HT-29 (cell line): ENCODE data around the gene GYG1.

- RAMPAGE, long total RNA: no peak
These were observed 34.1 kb downstream of the GRK7 start for GRCh38 chr3:141797085-141798031.

DNA sequence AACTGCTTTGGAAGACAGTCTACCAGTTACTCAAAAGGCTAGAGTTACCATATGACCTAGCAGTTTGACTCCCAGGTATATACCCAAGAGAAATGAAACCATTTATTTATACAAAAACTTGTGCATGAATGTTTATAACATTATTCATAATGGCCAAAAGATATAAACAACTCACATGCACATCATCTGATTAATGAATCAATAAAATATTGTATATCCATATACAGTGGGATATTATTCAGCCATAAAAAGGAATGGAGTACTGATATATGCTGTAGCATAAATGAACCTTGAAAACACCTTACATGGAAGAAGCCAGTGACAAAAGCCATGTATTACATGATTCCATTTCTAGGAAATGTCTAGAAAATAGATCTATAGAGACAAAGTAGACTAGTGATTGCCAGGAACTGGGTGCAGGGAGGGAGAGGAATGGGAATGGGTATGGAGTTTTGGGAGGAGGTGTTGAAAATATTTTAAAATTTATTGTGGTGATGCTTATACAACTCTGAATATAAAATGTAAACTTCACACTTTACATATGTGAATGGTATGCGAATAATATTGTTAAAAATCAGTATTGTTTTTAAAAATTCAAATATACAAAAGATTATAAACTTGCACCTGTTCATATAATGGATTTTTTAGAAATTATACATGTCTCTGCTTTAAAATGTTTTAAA lies 22.4 kb downstream of the ATP1B3 start:
- RAMPAGE, long total RNA: no peak

DNA sequence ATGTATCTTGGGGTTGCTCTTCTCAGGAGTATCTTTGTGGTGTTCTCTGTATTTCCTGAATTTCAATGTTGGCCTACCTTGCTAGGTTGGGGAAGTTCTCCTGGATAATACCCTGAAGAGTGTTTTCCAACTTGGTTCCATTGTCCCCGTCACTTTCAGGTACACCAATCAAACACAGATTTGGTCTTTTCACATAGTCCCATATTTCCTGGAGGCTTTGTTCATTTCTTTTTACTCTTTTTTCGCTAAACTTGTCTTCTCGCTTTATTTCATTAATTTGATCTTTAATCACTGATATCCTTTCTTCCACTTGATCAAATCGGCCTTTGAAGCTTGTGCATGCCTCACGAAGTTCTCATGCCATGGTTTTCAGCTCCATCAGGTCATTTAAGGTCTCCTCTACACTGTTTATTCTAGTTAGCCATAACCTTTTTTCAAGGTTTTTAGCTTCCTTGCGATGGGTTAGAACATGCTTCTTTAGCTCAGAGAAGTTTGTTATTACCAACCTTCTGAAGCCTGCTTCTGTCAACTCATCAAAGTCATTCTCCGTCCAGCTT lies 9.4 kb downstream of the TFDP2 start:
- RAMPAGE, long total RNA: no peak

DNA sequence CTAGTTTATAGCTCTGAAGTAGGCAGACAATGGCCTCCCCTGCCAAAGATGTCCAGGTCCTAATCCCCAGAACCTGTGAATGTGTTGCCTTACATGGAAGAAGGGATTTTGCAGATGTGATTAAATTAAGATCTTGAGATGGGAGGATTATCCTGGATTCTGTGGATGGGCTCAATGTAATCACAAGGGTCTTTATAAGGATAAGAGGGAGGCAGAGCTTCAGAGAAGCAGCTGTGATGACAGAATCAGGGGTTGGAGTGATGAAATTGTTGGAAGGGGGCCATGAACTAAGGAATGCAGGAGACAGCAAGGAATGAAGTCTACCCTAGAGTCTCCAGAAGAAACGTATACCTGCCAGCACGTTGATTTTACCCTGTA lies 14.0 kb upstream of the GK5 start:
- RAMPAGE, long total RNA: no peak

DNA sequence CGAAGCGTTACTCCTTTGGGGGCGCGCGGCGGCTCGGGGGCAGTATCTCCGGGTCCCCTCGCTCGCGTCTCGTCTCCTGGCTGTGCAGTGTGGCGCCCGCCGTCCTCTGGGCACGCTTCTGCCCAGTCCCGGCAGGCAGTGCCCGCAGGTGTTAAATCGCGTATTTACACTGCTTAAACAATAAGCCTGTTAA lies 268 bp downstream of the PLS1 start:
- RAMPAGE, long total RNA: no peak

- RAMPAGE, long total RNA: no peak
These were observed 374 bp upstream of the U2SURP start for GRCh38 chr3:143000881-143001510.

GRCh38 chr3:143081886-143082935 lies 37.4 kb upstream of the CHST2 start:
- RAMPAGE, long total RNA: no peak

- RAMPAGE, long total RNA: no peak
These were observed 627 bp upstream of the CHST2 start for GRCh38 chr3:143118778-143119510.

DNA sequence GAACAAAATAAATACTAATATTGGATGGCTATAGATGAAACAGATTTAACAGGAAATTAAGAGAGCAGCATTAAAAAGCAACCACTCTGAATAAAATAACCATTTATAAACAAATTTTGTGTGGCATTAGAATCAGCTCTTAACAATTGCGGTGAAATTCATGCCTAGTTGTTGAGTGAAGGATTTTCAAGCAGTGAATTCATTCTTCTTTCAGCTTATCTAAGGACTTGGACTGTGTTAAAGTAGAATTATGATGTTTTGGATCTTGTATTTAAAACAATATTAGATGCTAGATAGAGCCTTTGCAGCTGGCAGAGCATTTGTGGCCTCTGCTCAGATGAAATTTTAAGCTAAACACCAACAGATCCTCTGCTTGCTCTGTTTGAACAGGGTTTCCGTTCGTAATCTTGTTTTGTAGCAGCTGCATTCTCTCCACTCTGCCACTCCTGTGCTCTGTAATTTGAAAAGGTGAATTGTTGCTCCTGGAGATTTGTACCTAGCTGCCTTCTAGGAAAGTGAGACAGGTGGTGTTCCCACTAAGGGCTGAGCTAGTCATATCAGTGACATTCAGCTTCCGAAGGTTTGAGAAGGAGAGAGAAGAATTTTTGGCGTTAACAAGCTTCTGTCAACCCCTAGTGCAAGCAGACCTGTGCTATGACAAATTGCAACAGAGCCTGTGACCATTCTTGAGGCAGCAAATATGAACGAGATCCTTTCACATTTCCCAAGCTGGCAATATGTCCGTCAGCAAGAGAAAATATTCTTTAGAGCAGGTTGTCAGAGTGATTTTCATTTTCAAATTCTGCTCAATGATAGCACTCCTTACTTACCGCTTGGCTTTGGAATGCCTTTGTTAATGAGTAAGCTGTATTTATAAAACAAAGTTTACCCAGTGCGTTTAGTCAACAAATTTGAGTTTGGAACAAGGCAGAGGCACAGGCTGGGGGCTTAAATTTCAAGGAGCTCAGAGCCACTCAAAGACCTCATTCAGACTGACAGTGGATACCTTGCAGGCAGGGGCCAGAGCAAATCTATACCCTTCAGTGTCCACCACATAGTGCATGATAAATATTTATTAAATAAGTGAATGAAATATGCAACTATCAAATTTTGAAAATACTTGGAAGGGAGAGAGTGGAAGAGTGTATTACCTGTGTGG lies 5.3 kb downstream of the CHST2 start:
- RAMPAGE, long total RNA: no peak

- RAMPAGE, long total RNA: no peak
These were observed 330.2 kb downstream of the SLC9A9 start for GRCh38 chr3:143517997-143518510.

GRCh38 chr3:143786204-143787298 lies 61.7 kb downstream of the SLC9A9 start:
- RAMPAGE, long total RNA: no peak

DNA sequence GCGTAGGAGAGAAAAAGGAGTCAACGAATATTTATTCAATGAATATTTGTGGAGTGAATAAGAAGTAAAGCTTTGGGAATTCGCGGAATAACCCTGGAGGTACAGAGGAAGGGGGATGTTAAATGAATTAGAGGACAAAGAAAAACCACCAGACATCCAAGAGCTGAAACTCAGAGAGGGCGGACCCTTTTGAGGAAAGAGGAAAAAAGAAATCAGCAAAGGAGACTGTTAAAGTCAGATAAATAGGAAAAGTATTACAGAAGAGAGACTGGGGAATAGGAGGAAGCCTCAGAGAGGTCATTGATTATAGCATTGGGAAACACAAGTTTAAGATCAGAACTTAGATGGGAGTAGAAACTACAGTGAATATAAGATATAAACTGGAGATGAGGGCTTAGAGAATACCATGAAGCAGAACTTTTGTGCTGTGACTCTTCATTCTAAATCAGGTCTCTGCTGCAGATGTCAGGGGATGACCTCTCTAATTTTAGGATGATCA lies 4.6 kb upstream of the PLOD2 start:
- RAMPAGE, long total RNA: no peak

DNA sequence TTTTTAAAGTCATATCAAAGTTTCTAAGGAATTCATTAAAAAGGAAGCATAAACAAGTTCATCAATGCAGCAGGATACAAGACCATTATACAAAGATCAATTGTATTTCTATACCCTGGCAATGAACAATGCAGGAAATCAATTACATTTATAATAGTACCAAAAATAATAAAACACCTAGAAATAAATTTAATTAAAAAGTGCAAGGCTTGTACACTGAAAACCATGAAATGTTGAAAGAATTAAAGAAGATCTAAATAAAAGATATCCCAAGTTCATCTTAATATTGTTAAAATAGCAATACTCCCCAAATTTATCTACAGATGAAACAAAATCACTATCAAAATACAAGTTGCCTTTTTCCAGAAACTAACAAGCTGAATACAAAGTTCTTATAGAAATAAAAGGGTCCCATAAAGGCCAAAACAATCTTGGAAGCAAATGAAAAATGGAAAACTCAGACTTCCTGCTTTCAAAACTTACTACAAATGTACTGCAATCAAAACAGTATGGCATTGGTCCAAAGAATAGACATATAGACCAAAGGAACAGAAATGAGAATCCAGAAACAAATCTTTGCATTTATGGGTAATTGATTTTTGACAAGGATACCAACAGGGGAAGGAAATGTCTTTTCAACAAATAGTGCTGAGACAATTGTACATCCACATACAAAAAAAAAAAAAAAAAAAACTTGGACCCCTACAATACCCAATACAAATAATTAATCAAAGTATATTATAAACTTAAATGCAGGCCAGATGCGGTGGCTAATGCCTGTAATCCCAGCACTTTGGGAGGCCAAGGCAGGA lies 11.9 kb downstream of the PLSCR4 start:
- RAMPAGE, long total RNA: no peak

GRCh38 chr3:146543363-146544100 lies 875 bp downstream of the PLSCR1 start:
- RAMPAGE, long total RNA: no peak

GRCh38 chr3:147398206-147398789 lies 8.0 kb downstream of the ZIC4 start:
- RAMPAGE, long total RNA: no peak

DNA sequence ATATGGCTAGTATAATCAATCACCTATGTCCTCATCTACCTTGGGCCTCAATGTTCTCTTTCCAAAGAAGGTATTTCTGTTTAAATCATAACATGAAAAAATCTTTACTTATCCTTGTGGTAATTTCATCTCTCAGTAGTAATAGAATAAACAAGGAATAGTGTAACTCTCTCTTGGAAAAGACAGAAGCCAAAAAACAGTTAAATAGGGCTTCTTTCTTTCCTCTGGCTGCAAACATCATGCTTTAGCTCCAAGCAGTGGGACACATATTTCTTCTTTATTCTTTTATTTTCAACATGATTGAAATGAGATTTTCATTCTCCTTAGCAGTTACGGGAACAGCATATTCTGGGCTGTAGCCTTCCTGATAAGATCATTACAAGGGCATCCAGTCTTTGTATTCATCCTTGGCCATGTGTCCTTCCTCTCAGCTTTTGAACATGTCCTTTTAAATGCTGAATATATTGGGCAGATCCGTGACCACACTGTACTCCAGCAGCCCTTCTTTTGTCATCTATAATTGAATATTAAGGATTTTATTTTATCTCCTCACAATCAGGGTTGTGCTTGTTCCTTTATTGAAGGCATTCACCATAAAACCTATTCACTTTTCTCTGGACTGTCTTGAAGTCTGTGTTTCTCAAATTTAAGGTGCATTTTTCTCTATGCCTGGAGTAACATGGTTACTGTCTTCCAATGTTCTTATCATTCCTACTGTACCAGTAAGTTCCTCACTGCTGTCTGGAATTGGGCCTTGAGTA lies 3.2 kb downstream of the CPB1 start:
- RAMPAGE, long total RNA: no peak

- RAMPAGE, long total RNA: no peak
These were observed 44.3 kb upstream of the GYG1 start for GRCh38 chr3:148946890-148947496.

DNA sequence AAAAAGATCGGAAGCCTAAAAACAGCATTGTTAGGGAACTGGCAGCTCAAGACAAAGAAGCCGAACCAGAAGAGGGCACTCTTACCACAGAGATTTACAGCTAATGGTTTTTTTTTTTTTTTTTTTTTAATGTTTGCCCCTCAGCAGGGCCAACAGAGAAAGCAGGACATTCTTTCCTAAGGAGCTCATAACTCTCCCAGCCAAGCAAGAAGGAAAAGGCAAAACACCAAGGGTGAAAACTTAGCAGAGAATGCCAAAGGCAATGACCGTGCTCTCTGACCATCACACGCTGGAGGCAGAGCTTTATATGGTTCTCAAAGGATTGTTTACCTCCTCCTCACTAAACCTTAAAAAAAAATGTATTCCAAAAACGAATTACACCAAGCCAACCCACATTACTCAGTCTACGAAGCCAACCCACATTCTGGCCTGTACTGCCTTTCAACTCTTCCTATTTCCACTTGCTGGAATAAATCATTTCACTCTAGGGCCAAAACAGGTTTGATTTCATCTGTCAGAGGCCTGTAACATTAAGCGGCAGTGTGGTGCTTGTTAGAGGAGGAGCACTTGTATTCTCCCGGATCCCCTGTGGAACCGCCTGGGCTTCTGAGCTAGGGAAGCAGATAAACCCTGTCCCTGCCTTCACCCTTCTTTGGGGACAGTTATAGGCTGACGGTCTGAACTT lies 35.6 kb upstream of the GYG1 start:
- RAMPAGE, long total RNA: no peak

GRCh38 chr3:148991121-148991684 lies at the start of gene GYG1:
Gene GYG1, plus strand, starts transcription at chr3:148991540.
- RAMPAGE, long total RNA: no peak

DNA sequence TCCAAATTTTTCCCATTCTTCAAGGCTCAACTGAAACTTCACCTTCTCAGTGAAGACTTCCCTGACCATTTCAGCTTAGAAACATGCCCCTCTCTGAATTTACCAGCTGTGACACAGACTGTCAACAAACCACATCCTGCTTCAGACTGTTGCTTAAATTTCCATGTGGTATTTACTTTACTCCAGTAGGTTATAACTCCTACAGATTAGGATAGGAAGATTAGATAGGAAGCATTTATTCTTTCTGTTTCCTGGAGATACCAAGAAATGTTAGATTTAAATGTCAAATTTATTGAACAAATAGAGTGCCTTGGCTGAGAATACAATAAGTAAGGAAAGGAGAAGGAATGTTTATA lies 55.9 kb upstream of the CP start:
- RAMPAGE, long total RNA: no peak